Epithelial cell of prostate (primary cell): Measurements from ENCODE around the genes KRT12, KRTAP2-3, KRTAP9-8, KRT34 and KRT15.

- RRBS = no CpG with 5 or more reads among the region's 12 CpGs
These were observed 28.0 kb downstream of the TNS4 start for GRCh38 chr17:40473133-40474031.

DNA sequence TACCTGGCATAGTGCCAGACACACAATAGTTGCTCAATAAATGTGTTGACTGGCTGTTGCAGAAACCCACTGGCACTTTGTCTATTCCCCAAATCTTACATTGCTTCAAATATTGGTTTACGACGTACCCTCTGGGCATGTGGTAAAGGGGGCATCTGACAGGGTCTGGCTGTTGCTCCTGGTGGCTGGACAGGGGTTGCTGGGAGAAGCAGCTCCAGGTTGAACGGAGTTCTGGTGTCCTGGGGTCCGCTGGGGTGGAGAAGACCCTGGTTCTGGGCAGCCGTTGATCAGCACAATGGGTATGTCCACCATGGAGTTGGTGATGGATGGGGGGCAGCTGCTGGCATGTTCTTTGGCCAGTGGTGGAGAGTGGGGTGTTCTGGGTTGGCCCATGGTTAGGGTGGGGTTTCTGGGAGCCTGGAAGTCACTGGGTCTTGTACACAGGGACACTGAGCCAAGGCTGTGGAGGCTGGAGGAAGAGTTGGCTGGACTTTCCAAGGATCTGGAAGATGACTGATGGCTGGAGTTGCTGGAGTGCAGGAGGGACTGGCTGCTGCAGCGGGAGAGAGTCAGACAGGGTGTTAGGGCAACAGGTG is 14.4 kb downstream of the TNS4 start:
- RRBS = no CpG with 5 or more reads among the region's 6 CpGs

DNA sequence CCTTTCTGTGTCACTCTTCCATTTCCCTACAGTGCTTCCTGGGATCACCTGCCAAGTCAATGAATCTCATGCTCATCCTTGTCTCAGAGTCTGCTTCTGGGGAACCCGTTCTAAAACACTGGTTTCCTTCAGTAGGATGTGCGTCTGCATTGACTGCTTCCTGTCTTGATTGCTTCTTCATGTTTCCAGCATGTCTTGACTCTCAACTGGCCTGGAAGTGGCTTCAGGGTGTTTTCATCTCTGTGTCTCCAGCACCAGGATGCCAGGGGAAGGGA is 13.9 kb upstream of the TNS4 start:
- RRBS = no CpG with 5 or more reads among the region's 2 CpGs

DNA sequence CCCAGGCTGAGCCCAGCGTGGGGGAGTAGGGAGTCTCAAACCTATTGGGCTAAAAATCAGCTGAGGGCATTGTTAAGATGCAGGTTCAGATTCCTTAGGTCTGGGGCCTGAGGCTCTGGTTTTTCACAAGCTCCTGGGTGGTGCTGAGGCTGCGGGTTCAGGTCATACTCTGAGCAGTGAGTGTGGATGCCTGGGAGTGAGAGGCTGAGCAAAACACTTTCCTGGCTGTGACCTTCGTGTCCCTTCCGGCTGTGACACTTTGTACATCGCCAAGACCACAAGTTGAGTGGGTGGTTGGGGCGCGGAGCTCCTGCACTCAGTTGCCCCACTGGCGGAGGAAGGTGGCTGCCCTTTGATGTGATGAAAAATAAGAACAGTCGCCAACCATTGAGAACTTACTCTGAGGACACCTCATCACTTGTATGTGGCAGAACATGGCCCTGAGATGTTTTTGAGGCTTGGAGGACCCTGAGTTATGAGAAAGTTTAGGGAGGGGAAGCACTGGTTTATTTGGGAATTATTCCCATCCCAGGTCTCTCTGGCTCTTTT is 24.8 kb downstream of the CCR7 start:
- RRBS = no CpG with 5 or more reads among the region's 9 CpGs

DNA sequence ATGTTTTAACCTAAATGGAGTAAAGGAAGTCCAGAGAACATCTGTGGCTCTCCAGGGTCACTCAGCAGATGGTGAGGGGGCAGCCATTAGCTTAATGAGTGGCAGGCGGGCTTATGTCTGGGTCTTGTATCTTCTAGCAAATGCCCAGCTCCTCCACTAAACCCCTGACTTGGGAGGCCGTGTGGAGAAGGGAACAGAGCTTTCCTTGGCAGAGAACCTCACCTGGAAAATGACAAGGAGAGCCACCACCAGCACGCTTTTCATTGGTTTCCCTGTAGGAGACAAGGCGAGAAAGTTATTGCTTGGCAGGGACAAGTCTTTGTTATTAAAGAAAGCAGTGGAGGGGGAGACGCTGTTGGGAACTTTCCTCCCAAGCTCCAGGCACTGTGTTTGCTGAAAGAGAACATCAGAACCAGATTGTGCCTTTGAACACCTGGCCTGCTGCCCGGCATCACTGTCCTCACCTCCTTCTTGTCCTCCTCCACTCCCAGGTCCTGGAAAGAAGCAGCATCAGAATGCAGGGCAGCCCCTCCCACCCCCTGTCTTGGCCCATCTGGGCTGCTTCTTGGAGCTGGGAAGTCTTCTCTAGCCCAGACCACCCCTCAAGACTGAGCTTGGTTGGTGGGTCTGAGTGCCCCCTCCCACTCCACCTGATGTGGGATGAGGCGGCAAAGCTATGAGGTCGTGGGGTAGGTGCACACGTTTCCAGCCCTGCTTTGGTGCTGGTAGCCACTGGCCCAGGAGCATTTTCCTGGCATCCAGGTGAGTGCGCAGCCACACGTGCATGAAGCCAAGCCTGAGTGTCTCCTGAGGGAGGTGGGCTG is 6.4 kb downstream of the CCR7 start:
- RRBS = no CpG with 5 or more reads among the region's 11 CpGs

DNA sequence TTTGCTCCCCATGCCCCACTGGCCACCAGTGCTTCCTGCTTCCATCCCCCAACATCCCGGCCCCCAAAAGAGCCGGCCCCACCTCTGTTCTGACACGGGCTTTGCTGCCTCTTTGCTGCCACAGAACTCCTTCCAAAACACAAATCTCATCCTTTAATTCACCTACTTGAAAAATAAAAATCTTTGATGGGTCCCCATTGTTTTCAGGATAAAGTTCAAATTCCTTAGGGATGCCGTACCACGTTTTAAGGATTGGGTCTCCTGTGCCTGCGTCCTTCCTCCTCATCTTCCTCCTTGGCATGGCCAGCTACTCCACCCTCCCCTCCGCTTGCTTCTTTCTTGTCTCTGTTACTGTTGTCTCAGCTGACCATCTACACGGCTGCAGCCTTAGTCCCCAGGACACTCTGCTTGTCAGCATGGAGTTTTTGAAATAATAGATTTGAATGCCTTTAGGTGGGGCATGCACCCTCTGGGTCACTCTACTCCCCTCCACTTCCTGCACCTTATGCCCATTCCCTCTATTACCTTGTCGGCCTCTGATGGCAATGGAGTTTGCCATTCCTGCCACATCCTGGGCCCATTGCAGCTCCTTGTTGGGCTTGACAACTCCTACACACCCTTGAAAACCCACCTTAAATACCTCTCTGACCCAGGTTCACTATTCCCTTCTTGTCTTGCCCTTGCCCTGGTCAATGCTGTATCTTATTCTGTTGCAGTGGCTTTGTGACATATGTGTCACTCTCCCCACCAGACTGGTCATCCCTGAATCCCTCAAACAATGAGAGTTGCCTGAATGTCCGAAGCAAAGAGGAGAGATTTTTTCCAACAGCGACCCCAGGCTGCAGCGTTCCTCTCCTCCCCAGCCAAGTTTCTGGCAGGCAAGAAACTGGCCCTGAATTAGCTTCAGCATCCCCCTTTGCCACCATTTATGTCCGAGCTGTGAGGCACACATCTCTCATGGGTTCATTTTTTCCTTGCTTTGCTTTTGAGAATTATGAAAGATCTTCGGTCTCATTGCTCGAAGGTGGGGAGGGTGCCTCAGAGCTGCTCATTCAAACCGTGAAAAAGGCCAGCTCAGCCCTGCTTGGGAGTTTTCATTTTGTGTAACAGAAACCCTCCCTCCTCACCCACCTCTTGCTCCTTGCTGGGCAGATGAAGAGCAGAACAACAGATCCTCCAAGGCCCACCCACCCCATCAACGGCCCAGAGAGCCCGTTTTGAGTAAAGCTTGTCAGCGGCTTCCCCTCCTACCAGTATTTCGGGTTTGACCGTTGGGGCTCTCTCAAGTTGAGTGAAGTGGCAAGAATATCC is 2.4 kb downstream of the CCR7 start:
- RRBS = no CpG with 5 or more reads among the region's 21 CpGs

DNA sequence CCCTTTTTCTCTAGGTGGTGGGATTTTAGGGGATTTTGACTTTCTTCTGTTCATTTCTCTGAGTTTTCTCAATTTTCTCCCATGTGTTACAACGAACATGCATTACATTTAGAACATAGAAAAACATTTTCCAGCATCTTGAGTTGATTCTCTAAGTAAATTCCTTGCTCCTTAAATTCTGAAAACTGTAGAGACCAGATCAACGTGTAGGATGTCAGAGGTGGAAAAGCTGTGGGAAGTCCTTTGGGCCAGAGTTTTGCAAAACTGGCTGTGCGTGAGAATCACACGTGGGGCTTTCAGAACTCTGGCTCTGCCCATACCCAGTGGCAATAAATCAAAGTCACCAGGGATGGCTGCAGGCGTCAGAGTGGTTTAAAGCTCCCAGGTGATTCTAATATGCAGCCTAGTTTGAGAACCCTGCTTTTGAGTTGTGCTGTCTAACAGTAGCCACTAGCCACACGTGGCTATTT is 36.2 kb upstream of the CCR7 start:
- RRBS = no CpG with 5 or more reads among the region's 6 CpGs

GRCh38 chr17:40607522-40608484 is 39.8 kb downstream of the SMARCE1 start:
- RRBS = no CpG with 5 or more reads among the region's 11 CpGs

- RRBS = no CpG with 5 or more reads among the region's 7 CpGs
These were observed 29.9 kb downstream of the SMARCE1 start for GRCh38 chr17:40617795-40618074.

- RRBS = no CpG with 5 or more reads among the region's 11 CpGs
These were observed 373 bp downstream of the KRT27 start for GRCh38 chr17:40782002-40782351.

DNA sequence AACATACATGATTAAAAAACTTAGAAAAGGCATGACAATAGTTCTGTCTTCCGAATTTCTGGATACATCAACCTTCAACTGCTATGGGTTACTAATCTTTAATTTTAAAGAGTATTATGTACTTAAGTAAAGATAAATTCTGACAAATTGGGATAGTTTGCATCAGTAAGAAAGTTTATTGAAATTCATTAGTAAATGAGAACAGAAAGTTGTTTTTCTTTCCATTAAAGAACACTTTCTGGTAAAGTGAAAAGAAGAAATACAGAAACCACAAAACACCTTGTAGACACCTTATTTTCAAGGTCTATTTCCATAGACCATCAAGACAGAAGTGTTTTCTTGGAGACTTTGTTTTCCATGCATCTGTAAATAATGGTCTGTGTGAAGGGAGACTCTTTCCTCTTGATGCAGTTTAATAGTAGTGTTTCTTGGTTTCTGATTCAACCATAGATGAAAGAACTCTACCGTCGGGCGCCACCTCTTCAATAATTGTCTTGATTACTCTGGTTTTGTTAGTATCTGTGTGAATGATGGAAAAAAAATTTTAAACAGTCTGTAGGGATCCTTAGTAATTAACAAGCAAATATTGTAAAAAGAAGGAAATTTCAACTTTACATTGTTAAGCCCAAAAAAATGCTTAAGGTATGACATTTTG is 4.3 kb downstream of the KRT10 start:
- RRBS = no CpG with 5 or more reads among the region's 4 CpGs

DNA sequence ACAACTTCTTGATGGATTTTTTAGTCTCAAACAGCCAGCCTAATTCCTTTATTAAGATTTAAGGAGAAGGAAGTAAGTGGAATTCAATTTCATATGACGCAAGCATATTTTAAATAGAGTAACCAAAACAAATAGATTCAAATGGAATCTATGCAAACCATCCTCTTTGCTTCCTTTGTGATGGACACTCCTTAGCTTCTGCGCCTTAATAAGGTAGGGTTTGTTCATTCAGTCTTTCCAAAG is 16.5 kb downstream of the KRT12 start:
- RRBS = no CpG with 5 or more reads among the region's 2 CpGs

GRCh38 chr17:40867211-40867650 is at the start of gene KRT12:
Gene KRT12 (minus strand): TSS chr17:40867223.
- RRBS = no CpG with 5 or more reads among the region's 5 CpGs

- RRBS = no CpG with 5 or more reads among the region's 5 CpGs
These were observed 10.5 kb downstream of the KRT23 start for GRCh38 chr17:40926903-40927477.

DNA sequence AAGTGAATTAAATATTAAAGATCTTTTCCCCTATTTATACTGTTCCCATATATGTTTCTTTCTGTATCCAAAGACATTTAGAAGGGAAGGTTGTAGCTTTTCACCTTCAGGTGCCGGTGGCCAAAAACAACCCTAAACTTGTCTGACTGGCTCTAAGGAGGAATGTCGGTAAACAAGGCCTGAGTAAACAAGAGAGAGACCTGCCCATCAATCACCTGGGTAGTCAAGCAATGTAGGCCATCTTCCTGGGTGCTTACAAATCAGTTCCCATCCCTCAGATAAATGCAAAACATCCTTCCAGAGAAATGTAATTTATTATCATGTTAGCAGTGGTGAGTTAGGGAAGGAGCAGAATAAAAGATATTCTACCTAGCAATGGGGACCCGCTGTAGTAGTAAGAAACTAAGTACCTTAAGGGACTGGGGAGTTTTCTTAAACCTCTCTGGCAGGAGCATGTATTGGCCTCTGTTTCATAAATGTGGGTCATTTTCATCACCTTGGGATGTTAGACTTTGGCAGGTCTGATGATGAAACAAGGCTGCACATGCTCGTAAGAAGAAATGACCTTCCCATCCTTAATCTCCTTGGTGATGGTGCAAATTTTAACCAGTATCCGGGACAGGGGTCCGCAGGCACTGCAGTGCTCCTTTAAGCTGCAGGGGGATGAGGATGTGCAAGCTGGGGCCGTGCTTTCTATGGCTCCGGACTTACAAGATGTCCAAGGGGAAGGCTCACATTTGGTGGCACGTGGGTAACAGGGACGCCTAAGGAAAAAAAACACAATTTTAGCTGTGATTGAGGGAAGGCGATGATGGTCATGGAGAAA is 8.4 kb downstream of the KRT39 start:
- RRBS = 84% methylated on average over 4 of the region's 11 CpGs

DNA sequence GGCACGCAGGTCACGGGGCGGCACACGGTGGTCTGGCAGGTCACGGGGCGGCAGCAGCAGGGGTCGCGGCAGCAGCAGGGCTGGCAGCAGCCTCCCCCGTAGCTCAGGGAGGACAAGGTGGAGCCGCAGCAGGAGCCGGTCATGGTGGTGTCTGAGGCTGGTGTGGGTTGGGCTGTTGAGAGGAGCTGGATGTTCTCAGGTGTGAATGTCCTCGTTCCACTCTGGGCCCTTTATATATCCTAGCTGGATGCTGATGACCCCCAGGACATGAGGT is at the start of gene KRTAP2-3:
Gene KRTAP2-3, minus strand, starts transcription at position 207 of the 274 bp plus-strand sequence.
- RRBS = no CpG with 5 or more reads among the region's 12 CpGs

- RRBS = no CpG with 5 or more reads among the region's 4 CpGs
These were observed at the start of gene KRTAP9-8 for GRCh38 chr17:41237777-41238210. Gene KRTAP9-8 (plus strand): TSS chr17:41237999.

- RRBS = no CpG with 5 or more reads among the region's 12 CpGs
These were observed 767 bp downstream of the KRTAP16-1 start for GRCh38 chr17:41308172-41308912.

DNA sequence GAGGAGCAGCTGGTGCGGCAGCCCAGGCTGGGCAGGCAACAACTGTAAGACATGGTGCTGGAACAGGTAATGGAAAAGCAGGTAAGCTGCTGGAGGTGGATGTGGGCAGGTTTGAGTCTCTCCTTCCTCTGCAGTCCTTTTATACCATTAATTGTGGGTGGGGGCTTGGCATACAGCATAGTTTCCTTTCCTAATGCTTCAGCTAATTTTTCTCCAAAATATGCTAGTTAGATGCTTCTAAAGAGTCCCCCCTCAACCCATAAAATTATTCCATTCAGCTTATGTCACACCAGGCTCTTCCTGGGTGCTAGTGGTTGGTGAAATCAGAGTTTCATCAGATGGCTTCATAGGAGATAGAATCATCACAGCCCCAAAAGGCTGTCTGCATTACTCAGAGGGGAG is at the start of gene KRT34:
Gene KRT34, minus strand, starts transcription at position 113 of the 402 bp plus-strand sequence.
- RRBS = no CpG with 5 or more reads among the region's 1 CpG

GRCh38 chr17:41517975-41519013 is at the start of gene KRT15:
Gene KRT15 (minus strand): TSS chr17:41518890.
- RRBS = no CpG with 5 or more reads among the region's 14 CpGs